Colon Carcinoma Metastatic in the Brain (tissue), 2 donors: ENCODE results near the genes PRRC2C and FASLG.

GRCh38 chr1:170309711-170310059 is 163.9 kb downstream of the NTMT2 start:
- PRO-cap, 2 experiments, result no peak in any of the 2 experiments

- PRO-cap, 2 experiments, result no peak in any of the 2 experiments
Observed at GRCh38 chr1:170494313-170494838, 37.6 kb upstream of the GORAB start.

DNA sequence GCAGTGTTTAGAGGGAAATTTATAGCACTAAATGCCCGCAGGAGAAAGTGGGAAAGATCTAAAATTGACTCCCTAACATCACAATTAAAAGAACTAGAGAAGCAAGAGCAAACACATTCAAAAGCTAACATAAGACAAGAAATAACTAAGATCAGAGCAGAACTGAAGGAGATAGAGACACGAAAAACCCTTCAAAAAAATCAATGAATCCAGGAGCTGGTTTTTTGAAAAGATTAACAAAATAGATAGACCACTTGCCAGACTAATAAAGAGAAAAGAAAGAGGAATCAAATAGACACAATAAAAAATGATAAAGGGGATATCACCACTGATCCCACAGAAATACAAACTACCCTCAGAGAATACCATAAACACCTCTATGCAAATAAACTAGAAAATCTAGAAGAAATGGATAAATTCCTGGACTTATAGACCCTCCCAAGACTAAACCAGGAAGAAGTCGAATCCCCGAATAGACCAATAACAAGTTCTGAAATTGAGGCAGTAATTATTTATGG is 40.3 kb downstream of the GORAB start:
- PRO-cap, 2 experiments, result no peak in any of the 2 experiments

GRCh38 chr1:170586451-170586966 is 54.5 kb downstream of the GORAB start:
- PRO-cap, 2 experiments, result no peak in any of the 2 experiments

DNA sequence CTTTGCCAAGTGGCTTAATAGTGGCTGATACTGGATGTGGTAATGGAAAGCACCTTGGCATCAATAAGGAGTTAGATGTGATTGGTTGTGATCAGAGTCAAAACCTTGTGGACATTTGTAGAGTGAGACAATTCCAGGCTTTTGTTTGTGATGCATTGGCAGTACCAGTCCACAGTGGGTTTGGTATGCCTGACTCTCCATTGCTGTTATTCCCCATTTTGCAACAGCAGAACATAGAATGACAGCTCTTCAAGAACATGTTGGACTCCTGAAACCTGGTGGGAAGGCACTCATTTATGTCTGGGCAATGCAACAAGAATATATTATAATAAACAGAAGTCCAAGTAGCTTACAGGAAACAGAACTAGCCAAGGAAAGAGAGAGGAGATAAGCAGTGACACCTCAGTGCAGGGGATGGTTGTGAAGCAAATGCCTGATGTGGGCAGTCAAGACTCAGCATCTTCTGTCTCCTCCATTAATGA is 6.2 kb upstream of the FMO3 start:
- PRO-cap, 2 experiments, result no peak in any of the 2 experiments

DNA sequence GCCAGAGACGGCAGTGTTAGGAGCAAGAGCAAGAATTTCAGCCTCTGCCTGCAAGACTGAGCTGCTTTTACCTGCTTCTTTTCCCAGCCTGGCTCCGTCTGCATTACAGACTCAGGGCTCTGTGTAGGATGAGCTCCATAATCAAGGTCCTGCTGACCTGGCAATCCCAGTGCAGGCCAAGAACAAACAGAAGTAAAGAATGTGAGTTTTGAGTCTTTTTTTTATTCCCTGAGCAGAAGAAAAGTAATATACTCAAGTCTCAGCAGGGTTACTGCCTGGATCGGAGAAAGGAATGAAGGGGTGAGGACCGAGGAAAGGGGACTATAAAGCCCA is 10.2 kb downstream of the FMO1 start:
- PRO-cap, 2 experiments, result no peak in any of the 2 experiments

- PRO-cap, 2 experiments, result peak in 2 of 2 experiments; most common plus-strand start chr1:171485508 (in 1); most common minus-strand start chr1:171485406 (in 2)
Observed at GRCh38 chr1:171485236-171485874, at the start of gene PRRC2C. PRRC2C (plus strand) TSS chr1:171485530.

DNA sequence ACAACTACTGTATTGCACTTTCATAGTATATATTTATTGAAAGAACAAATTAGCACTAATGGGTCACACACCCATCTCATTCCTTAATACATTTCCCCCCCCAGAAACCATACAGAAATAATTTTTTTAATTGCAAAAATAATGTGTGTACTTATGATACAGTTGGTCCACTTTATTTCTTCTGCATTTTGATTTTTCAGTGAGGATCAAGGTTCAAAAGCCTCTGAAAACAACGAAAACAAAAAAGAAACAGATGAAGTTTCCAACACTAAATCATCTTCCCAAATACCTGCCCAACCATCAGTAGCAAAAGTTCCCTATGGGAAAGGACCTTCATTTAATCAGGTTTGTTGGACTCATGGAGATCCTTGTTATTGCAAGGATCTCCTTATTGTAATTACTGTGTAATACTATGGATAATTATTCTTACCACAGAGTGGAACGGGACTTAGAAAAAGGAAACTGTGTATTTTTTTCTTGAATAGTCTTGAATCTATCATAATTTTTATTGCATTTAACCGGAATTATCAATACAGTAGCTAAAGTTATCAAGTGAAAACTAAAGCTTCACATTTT is 39.4 kb downstream of the PRRC2C start:
- PRO-cap, 2 experiments, result no peak in any of the 2 experiments

GRCh38 chr1:171560711-171561188 is 61.3 kb upstream of the MYOCOS start:
- PRO-cap, 2 experiments, result no peak in any of the 2 experiments

DNA sequence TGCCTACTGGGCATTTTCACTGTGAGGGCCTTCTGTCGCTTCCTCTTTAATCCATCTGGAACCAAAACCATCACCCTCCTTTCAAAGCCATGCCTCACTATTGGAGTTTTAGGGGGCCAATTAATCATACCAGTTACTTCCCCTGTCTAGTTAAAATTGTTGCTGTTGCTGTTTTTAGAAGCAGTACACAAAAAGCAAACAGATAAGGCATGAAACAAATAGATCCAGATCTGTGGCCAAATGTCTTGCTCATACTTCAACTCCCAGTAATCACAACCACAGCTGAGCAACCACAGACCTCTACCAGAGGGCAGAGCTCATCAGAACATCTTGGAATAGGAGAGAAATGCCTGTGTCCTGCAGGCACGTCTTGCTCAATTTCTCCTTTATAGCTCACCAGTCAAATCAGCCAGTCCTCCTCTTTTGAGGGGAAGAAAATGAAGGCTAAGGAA is 133.8 kb upstream of the C1orf105 start:
- PRO-cap, 2 experiments, result no peak in any of the 2 experiments

DNA sequence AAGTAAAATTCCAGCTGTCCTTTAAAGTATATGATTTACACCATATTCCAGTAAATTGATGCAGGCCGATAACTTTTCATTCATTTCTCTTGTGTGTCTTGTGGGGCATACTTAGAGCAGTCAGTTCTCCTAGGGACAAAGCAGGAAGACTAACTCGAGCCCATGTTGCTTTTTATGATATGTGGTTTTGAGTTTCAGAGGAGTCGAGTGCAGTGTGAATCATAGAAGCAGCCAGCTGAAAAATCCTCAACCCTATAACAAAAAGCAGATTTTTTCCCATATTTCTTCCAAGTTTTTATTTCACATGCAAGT is 77.1 kb upstream of the C1orf105 start:
- PRO-cap, 2 experiments, result no peak in any of the 2 experiments

DNA sequence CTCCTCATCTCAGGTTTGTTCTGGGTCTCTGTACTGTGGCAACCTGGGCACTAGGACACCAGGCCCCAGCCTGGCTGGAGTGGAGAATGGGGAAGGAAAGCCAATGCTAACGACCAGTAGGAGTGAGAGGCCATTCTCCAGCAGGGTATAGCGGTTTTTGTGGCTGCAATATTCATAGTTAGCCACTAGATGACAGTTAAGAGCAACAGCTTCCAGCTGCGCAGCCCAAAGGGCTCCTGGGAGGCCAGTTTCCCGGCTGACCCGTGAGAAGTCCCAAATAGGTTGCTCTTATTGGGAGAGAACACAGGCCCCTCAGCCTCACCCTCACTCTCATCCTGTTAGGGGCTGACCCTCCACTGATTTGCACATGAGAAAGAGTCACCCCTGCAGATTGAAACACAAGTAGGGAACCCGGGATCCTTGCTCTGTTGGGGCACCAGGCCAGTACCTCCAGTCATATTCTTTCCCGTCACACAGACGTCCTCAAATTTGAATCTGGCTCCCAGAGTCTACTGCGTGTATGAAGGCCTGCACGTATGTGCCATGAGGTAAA is 6.1 kb upstream of the PIGC start:
- PRO-cap, 2 experiments, result no peak in any of the 2 experiments

DNA sequence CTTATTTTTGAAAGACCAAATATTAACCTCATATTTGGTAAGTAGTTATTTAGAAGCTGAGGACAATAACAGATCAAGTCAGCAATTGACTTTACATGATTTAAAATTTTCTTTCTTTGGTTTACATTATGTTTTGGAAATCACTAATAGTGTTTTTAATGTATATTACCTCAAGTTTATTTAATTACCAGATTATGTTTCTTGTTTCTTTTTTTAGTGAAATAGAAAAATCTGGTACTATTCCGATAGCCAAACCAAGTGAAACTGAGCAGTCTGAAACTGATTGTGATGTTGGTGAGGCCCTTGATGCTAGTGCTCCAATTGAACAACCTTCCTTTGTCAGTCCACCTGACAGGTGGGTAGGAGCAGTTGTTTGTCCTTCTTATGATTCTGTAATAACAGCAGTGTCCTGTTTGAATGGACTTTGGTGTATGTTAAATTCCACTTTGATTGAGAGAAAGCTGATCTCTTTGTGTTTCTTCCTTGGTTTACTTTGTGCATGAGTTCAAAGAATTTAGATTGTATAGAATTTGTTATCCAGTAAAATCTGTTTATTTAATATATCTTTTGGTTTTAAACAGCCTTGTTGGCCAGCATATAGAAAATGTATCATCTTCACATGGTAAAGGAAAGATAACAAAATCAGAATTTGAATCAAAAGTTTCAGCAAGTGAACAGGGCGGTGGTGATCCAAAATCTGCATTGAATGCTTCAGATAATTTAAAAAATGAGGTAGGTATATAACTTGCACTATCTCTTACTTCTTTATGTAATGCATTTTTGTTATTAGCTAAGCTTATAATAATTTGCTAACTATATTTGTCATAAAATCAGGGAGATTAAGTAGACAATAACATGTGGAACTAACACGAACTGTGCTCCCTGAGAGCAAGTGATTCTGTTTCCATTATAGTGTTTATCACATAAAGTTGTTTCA is 24.4 kb downstream of the SUCO start:
- PRO-cap, 2 experiments, result no peak in any of the 2 experiments

DNA sequence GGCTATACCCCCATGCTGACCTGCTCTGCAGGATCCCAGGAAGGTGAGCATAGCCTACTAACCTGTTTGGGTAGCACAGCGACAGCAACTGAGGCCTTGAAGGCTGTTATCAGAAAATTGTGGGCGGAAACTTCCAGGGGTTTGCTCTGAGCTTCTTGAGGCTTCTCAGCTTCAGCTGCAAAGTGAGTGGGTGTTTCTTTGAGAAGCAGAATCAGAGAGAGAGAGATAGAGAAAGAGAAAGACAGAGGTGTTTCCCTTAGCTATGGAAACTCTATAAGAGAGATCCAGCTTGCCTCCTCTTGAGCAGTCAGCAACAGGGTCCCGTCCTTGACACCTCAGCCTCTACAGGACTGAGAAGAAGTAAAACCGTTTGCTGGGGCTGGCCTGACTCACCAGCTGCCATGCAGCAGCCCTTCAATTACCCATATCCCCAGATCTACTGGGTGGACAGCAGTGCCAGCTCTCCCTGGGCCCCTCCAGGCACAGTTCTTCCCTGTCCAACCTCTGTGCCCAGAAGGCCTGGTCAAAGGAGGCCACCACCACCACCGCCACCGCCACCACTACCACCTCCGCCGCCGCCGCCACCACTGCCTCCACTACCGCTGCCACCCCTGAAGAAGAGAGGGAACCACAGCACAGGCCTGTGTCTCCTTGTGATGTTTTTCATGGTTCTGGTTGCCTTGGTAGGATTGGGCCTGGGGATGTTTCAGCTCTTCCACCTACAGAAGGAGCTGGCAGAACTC is at the start of gene FASLG:
Gene FASLG (plus strand): TSS at position 303 of the 743 bp plus-strand sequence.
- PRO-cap, 2 experiments, result no peak in any of the 2 experiments

DNA sequence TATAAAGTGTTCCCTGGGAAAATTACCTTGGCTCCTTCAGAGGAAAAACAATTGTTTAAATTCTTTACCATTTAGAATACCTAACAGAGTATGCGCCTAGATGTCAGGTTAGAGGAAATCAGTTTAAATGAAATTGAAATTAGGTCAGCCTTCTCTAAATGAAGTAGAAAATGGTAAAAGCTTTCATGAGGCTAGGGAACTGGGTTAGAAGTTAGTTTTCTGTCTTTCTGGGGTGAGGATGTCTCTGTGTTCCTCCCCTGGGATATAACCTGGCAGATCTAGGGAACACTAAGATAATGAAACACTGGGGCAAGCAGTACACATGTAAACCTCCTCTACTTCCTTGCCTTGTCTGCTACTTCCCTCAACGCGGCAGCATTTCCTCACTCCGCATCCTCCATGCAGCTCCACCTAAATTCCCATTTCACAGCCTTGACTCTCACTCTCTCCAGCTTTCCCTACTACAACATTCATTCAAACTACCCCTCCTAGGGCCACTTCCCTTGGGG is 90.4 kb downstream of the TNFSF18 start:
- PRO-cap, 2 experiments, result no peak in any of the 2 experiments

DNA sequence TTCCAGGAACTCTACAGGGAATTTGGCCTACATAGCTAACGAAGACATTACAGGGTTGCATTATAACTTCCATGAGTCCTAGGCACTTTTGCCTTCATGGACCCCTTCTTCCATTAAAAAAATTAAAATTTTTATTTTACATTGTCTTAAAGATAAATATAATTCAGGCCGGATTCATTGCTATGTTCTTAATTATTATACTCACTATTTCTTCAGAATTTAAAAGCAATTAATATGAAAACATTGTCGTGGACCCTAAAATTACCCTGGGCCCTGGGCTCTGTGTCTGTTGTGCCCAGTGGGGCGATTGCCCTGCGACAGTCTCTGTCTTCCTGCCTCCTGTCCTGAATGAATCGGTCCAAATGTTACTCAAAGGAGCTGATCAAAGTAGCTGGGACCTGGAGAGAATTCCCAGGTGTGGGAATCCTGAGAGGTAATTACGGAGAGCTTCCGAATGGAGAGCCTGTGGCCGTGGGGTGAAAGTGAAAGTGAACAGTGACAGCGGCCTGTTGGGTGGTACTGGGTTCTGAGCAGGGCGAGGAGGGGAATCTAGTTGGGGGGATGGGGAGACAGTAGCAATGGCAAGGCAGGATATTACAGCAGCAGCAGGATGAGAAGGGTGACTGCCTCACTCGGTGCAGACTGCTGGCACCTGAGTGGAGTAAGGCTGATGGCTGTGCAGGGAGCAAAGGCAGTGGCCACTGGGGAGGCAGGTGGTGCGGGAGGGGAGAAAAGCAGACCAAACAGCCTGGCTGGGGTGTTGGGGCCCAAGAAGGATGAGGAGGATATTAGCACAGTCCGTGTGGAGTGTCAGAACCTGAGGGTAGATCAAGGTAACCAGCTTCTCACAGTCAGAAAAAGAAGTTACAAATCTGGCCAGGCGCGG is 70.5 kb upstream of the PRDX6 start:
- PRO-cap, 2 experiments, result no peak in any of the 2 experiments

DNA sequence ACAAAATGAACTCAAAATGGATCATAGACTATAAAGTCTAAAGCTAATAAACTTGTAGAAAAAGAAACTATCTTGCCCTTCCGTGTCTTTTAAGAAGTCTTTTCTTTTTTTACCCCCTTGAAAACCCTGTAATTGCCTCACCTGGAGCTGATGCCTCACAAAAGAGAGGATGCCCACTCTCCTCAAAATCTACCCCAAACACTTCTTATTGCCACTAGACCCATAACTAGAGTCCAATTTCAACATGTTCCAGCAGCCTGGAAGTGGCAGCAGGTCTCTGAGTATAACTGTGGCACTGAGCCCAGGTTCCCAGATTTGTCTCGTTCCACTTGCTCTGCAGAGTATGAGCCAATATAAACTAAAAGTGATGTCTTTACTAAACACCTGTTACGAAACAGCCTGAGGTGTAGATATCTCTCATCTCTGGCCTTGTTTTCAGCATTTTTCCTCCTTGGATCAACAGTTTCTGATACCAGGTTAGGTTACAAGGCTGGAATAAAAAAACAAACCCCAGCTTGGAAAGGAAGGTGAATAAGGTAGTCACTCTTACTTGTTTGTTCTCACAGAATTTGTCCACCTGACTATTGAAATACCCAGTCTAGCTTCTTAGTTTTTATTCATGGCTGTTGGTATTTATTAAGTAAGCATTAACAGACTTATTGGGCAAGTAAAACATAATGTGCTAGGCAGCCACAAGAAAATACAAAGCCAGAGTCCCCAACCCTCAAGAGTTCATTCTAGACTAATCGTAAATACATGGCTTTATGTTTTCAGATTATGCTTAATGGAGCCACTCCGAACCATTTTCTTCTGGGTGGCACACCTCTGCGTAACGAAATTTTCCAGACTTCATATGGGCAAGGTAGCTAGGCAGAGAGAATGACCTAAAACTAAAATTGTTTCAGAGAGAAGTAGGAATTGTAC is 25.1 kb upstream of the PRDX6 start:
- PRO-cap, 2 experiments, result no peak in any of the 2 experiments

DNA sequence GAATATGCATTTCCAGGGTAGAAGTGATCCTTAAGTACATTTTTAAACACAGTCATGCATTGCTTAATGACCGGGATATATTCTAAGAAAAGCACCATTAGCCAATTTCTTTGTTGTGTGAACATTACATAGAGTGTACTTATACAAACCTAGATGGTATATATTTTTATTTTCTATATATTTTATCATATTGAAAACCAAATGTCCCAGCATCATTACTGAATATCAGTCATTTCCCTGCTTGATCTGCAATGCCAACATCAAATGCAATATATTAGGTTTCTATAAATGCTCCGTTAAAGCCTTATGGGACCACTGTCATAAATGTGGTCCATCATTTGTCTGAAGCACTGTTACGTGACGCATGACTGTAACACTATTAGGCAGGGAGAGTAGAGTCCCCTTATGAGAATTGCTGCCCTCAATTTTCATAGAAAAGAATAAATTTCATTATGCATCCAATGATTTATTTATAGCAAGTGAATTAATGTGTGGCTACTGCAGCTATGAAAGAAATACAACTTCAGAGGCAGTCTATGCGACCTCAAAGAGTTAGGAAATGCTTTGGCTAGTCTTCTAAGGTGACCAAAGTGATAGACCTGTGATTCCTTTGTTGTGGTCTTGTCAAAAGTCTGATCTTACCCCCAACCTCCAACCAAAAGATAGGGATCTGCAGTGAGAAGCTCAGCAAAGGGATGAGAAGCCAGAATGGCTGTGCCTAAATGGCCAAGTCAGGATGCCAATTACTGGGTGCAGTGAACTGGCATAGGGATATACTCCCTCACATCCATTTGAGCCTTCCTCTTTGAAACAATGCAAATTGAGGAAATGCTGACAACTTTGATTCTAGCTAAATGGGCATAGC is 13.9 kb downstream of the PRDX6 start:
- PRO-cap, 2 experiments, result no peak in any of the 2 experiments

DNA sequence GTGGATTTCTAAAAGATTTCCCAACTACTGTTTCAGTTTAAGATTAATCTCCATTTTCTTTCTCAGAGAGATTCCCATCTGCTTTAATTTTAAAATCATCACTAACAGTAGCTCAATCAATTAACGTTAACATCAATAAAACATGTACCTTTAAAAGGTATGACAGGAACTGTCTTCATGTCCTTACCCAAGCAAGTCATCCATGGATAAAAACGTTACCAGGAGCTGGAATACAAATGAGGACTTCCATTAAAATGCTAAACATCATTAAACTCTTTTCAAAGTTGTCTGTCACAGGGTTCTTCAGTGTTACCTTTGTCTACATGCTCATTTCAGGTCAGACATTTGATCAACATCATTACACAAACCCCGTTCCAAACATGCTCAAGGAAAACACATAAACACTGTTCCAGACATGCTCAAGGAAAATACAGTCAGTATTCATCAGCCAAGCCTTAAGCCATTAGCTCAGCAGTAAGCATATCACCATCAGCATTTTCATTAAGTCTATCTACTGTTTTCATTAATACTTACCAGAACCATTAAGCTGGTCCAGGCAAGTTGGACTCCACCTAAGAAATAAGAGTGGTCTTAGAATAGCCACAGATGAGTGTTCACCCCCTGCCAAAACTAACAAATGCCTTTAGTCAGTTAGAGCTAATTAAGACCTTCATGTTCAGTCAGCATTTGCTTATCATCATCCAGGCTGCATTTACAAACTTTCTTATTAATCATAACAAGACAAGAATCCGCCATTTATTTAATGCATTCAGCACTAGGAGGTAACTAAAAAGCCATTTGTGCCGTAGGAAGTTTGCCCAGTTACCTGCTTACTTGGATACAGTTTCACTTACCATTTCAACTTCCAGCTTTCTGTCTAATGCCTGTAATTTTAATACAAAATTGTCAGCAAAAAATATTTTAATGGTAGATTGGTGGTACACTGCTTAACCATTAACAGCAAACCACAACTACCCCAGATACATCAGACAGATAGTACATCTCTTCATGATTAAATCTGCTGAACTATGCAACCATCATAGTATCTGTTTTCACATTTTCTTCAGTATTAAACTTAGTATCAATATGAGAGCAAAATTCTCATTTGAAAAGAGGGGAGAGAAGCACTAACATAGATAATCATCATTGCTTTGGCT is 2.5 kb upstream of the ZBTB37 start:
- PRO-cap, 2 experiments, result no peak in any of the 2 experiments

DNA sequence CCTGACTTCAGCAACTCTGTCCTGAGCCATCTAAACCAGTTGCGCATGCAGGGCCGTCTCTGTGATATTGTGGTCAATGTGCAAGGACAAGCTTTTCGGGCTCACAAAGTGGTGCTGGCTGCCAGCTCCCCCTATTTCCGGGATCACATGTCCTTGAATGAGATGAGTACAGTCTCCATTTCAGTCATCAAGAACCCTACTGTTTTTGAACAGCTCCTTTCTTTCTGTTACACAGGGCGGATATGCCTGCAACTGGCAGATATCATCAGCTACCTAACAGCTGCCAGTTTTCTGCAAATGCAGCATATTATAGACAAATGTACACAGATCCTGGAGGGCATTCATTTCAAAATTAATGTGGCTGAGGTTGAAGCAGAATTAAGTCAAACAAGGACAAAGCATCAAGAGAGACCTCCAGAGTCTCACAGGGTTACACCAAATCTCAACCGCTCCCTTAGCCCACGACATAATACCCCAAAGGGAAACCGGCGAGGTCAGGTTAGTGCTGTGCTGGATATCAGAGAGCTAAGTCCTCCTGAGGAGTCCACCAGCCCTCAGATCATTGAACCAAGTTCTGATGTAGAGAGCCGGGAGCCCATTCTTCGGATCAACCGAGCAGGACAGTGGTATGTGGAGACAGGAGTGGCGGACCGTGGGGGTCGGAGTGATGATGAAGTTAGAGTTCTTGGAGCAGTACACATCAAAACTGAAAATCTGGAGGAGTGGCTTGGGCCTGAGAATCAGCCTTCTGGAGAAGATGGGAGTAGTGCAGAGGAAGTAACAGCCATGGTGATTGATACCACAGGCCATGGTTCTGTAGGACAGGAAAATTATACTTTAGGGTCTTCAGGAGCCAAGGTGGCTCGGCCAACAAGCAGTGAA is 2.3 kb downstream of the ZBTB37 start:
- PRO-cap, 2 experiments, result peak in 1 of 2 experiments; most common minus-strand start position 69 of the sequence (in 1)